ENCODE data around the gene VSTM2B.

GRCh38 chr19:22622616-22623552 lies 11.2 kb upstream of the ZNF492 start:
- PRO-cap: no peak

GRCh38 chr19:23071084-23071690 lies 45.6 kb upstream of the ZNF730 start:
- PRO-cap: no peak

- PRO-cap: no peak
Measured at GRCh38 chr19:23471257-23471600, 76.0 kb upstream of the ZNF91 start.

DNA sequence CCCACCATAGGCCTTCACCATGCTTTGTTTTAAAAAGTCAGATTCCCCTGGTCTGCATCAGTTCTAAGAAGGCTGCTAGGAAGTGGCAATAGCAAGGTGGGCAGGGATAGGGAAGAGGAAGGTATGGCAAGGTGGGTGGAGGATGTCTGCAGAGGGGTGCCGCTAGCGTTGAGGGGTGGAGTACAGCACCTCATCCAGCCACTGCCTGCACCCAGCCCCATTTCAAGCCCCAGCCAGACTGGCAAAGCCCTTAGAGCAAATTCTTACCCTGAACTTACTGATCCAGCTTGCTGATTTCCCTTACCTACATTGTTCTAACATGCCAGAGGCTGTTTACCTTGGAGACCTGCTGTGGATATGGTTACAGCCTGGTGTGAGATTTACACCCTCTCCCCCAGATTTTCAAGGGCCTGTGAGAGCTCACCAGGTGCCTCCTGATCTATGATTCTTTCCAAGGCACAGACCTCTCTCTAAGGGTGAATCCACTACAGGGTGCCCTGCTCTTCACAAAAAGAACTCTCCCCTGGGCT lies 85.9 kb downstream of the ZNF726 start:
- PRO-cap: no peak

- PRO-cap: no peak
Measured at GRCh38 chr19:24002365-24002761, 84.6 kb upstream of the ZNF254 start.

DNA sequence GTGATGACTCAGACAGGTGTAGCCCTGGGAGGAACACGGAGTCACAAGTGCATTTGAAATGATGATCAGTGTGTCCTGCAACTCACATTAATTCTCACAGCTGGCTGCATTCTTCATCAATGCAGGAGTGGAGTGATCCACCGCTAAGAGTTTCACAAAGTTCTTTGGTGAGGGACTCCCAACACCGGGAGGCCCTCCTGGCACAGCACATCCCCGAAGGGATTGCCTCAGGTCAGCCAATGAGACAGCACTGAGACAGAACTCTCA lies 82.7 kb upstream of the ZNF254 start:
- PRO-cap: unidirectional peak, minus-strand start at position 148 of the sequence

GRCh38 chr19:24078735-24079889 lies 7.9 kb upstream of the ZNF254 start:
- PRO-cap: no peak

DNA sequence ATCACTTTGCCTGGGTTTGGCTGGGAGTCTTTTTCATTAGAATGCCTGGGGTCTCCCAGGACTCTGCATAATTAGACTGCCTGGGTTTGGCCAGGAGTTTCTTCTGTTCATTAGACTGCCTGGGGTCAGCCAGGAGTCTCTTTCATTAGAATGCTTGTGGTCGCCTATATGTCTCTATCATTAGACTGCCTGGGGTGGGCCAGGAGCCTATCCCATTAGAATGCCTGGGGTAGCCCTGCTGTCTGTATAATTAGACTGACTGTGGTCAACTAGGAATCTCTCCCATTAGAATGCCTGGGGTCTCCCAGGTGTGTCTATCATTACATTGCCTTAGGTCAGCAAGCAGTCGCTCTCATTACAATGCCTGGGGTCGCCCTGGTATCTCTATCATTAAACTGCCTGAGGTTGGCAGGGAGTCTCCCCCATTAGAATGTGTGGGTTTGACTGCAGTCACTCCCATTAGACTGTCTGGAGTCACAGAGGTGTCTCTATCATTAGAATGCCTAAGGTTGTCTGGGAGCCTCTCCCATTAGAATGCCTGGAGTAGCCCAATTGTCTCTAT lies 1451.6 kb downstream of the UQCRFS1 start:
- PRO-cap: no peak

GRCh38 chr19:28480938-28481621 lies 731.9 kb downstream of the UQCRFS1 start:
- PRO-cap: no peak

- PRO-cap: no peak
Measured at GRCh38 chr19:28534795-28535853, 677.8 kb downstream of the UQCRFS1 start.

- PRO-cap: no peak
Measured at GRCh38 chr19:28603953-28604411, 609.0 kb downstream of the UQCRFS1 start.

DNA sequence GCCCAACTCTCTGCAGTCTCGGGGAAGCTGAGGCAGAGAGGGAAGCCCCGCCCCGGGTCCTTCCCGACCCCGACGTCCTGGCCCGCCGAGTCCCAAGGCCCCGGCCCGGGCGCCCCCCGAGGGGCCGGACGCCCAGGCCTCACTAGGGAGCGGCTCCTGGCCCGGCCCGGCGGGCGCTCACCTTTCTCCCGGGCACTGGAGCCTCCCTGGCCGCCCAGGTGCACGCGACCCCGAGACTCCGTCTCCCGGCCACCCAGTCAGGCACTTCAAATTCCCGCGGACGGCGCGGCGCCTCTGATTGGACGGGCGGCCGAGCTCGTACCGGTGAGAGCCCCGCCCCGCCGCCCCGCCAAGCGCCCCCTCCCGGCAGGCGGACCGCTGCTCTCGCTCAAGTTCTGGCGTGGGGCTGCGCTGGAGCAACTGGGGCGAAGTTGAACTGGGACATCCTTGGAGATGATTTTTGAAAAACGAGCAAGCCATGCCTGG lies 485.5 kb downstream of the UQCRFS1 start:
- PRO-cap: no peak

DNA sequence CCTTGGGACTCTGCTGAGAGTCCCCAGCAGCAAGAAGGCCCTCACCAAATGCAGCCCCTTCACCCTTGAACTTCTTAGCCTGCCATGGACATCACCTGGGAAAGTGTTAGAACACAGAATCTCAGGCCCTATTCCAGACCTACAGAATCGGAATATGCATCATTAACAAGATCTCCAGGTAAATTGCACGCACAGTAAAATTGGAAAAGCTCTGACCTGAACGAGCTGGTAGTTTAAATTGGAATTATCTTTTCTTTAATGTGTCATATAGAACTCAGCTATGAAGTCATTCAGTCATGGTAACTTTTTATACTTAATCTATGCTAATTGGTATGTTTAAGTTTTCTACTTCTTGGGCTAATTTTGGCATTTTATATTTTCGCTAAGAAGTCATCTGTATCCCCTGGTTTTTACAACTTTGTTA lies 11.5 kb downstream of the UQCRFS1 start:
- PRO-cap: no peak

- PRO-cap: no peak
Measured at GRCh38 chr19:29525675-29525883, 215 bp upstream of the VSTM2B start.

DNA sequence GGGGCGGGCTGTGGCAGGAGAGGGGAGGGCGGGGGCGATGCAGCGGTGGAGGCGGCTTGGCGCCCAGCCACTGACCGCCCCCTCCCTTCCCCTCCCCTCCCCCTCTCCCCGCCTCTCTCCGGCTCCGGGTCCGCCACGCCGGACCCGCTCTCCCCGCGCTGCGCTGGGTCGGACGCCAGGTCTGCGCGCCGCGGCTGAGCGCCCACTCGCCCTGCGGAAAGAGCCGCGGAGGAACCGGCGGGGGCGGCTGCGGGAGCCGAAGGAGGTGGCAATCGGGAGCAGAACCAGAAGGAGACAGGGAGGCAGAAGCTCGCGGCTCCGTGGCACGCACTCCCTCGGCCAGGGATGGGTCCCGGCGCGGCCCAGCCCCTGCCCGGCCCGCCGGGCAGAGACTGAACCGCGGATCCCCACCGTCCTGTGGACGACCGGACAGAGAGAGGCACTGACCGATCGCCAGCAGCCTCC lies at the start of gene VSTM2B:
Gene VSTM2B, plus strand, starts transcription at position 111 of the 465 bp plus-strand sequence.
- PRO-cap: no peak

- PRO-cap: no peak
Measured at GRCh38 chr19:29687142-29687893, 22.1 kb downstream of the PLEKHF1 start.

DNA sequence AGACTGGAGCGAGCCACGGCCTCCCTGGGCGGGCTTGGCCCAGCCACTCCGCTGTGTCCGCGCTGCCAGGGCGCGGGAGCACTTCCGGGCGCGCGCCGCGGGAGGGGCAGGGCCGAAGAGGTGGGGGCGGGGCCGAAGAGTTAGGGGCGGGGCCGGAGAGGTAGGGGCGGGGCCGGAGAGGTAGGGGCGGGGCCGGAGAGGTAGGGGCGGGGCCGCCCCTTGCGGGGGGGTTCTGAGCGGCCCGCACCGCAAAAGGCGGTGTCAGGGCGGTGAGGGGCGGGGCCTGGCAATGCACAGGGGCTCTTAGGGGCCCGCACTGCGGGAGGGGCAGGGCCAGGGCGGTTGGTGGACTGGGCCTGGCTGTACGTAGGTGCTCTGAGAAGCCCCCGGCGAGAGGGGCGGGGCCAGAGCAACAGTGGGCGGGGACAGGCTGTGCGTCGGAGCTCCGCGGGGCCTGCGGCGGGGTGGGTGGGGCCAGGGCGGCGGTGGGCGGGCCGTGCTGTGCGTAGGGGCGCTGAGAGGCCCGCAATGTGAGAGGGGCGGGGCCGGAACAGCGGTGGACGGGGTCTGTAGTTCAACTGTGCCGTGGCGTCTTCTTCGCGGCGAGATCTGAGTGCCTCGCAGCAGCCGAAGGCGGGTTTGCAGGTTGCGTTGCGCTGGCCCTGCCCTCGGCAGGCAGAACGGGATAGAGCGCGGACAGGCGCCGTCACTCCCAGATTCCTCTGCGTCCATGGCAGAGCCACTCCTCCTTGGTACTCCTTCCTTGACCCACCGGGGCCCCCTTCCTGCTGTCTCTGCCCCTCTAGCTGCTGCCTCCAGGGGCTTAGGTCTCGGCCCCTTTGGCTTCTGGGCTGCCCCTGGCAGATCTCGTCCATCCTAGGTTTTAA lies 33.1 kb downstream of the CCNE1 start:
- PRO-cap: unidirectional peak, minus-strand start at position 83 of the sequence; bidirectional peak, plus-strand start at position 597 of the sequence, minus-strand start at position 611 of the sequence; unidirectional peak, minus-strand start at position 796 of the sequence

GRCh38 chr19:30226926-30227579 lies 145.1 kb upstream of the ZNF536 start:
- PRO-cap: no peak

- PRO-cap: no peak
Measured at GRCh38 chr19:30547848-30548317, 175.7 kb downstream of the ZNF536 start.

DNA sequence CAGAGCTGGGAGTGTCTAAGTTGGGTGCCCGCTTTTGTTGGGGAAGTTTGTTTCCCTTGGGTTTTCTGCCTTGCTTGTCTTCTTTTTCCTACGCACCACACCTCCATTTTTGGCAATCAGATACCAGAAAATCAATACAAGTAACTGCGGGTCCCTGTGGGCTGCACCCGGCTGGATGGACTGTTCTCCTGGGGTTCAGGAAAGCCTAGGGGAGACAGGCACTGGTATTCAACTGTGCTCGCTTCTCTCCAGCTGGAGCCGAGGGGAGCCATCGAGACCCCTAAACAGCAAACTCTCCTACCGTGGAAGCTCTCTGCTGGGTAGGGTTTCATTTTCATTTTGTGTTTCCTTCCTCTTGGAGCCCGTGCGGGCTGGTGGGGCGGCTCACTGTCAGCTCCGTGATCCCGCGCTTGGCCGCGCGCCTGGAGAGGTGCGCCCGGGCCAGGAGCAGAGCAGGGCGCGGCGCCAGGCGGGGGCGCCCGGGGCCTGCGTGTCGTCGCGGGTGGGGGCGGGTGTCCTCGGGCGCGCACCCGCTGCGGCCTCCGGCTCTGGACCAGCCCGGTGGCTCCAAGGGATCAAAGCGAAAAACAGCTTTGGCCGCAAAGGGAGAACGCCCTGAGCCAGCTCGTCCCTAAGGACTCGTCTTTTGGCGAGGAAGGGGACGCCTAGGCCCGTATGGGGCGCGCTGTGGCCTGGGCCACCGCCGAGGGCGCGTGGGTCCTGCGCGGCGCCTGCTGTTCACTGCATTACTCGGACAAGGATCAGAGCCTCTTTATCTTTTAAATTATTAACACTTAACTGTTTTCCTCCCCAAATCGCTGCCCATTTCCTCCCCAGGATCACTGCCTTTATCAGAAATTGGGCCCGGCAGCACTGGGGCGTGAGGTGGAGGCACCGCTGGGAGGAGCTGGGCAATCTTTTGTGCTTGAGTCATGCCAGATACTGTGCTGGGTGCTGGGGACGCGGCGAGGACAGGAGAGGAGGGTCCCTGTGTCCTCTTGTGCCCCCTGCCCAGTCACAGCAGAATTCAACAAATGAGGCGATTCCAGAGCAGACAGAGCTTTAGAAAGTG lies 347.4 kb downstream of the ZNF536 start:
- PRO-cap: unidirectional peak, plus-strand start at position 387 of the sequence

Measured in H9 (cell line).